ENCODE results near the genes CYP2A6 and CYP2F1.

GRCh38 chr19:40191693-40192354, 598 bp downstream of the MAP3K10 start:
- PRO-cap, 2 experiments: no peak in any of the 2 experiments

GRCh38 chr19:40204923-40206170, 12.8 kb downstream of the TTC9B start:
- PRO-cap, 2 experiments: no peak in any of the 2 experiments

- PRO-cap, 2 experiments: no peak in any of the 2 experiments
Measured at GRCh38 chr19:40249424-40250233, 23.1 kb upstream of the CCNP start.

DNA sequence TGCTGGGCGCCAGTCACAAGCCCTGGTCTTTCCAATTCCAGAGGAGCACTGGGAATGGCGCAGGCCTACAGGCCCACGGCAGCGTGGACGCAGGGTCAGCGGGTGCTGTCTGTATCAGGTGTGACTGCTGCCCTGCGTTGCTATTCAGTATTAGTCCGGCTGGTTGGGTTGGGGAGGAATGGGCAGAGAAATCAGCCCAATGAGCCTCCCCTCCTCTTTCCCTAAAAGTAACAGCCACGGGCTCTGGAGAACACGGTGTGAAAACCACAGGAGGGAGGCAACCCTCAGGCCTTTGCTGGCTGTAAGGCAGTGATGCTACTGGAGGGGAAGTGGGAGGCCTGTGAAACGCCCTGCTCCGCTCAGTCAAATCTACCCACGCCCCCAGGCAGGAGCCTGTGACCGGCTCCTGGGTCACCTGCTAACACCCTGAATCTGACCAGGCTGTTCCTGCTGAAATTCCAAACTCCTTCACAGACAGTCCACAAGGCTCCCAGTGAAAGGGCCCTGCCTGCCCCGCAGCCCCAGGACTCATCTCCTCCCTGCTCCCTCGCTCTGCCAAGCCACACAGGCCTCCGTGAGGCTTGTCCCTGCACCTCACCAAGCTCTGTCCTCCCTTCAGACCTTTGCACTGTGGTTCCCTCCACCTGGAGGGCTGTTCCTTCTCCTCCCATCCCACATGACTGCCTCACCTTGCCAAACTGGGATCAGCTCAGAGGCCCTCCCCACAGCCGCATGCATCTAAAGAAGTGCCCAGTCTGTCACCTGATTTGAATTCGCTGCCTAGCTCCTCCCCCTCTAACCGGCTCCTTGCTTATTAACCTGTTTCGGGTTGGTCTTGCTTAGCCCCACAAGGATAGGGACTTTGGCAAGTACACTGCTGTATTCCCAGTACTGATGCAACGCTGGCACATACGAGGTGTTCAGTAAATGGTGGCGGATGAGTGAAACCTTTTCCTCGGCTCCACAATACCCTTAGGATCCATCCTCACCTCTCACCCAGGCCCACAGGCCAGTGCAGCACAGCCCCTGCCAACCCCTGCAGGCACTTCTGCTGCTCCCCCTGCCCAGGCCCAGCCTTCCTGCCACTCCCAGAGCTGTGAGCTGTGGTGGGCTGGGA, 4.7 kb downstream of the AKT2 start:
- PRO-cap, 2 experiments: no peak in any of the 2 experiments

DNA sequence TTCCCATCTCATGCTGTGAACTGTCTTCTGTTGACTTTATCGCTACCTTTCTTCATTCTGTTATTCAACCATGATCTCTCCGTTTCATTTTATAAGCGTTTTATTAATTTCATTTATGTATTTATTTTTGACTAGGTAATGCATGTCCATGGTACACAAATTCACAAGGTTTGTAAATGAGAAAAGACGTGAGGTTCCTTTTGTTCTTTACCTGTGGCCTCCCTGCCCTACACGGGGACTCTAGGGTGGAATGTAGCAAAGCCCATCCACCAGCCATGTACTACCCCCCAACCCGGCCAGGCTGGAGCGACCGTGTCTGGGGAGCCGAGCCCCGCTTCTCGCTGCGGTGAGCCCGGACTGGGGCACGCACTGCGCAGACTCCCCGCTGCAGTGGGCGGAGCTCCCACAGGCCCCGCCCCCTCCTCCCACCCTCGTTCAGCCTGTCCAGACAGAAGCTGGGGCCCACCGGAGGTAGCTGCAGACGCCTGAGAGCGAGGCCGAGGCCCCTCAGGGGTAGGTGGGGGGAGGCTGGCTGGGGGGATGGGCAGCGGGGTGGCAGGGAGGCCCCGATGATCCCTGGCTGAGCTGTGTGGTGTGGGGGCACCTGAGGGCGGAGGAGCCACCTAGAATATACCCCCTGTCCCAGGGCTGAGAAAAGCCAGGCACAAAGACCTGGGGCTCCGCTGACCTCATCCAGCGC, 17.1 kb downstream of the PLD3 start:
- PRO-cap, 2 experiments: no peak in any of the 2 experiments

GRCh38 chr19:40366118-40367317, 18.0 kb downstream of the PLD3 start:
- PRO-cap, 2 experiments: no peak in any of the 2 experiments

- PRO-cap, 2 experiments: no peak in any of the 2 experiments
Measured at GRCh38 chr19:40424964-40425281, 869 bp downstream of the SERTAD1 start.

- PRO-cap, 2 experiments: no peak in any of the 2 experiments
Measured at GRCh38 chr19:40446271-40447008, 2.3 kb upstream of the SERTAD3 start.

- PRO-cap, 2 experiments: no peak in any of the 2 experiments
Measured at GRCh38 chr19:40528909-40529806, 47.5 kb upstream of the SHKBP1 start.

DNA sequence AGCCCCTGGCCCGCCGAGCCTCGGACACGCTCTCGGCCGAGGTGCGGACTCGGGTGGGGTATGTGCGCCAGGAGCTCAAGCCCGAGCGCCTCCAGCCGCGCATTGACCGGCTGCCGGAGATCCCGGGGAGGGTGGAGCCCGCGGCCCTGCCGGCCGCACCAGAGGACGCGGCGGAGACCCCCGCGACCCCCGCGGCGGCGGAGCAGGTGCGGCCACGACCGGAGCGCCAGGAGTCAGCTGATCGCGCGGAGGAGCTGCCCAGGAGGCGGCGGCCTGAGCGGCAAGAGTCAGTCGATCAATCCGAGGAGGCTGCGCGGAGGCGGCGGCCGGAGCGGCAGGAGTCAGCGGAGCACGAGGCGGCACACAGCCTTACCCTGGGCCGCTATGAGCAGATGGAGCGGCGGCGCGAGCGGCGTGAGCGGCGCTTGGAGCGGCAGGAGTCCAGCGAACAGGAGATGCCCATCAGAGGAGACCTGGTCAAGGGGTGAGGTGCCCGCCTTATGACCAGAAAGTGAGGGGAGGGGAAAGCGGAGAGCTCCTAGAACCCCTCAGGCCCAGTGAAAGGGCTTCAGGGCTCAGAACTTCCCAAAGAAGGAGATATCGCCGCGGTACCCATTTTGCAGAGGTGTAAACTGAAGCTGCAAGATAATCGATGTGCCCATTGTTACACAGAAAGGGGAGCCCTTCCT, 8.7 kb upstream of the SHKBP1 start:
- PRO-cap, 2 experiments: no peak in any of the 2 experiments

GRCh38 chr19:40590535-40591067, 10.6 kb upstream of the LTBP4 start:
- PRO-cap, 2 experiments: no peak in any of the 2 experiments

DNA sequence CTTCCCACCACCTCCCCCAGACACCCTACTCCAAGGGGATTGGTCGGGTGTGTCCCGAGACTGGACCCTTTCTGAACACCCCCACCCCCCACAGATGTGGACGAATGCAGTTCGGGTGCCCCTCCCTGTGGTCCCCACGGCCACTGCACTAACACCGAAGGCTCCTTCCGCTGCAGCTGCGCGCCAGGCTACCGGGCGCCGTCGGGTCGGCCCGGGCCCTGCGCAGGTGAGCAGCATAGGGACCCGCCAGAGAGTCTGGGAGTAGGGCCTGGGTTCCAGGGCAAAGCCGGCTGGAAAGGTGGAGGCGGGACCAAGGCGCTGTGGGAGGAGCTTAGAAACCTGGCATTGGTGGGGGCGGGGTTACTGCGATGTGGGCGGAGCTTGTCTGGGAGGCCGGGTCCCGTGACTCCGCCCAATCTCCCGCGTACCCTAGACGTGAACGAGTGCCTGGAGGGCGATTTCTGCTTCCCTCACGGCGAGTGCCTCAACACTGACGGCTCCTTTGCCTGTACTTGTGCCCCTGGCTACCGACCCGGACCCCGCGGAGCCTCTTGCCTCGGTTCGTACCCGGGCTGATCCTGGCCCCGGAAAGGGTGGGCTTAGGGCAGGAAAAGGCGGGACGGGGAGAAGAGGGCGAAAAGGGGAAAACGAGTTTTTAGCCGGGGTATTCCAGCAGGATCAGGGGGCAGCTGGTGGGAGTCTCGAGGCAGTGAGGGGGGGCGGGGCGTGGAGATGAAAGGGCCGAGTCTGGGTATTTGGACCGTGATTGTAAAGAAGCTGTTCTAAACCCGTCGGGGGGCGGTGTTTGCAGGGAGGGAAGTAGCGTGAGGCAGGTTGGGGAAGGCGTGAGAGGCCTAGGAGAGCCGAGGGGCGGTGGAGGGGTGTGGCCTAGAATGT, 12.1 kb downstream of the LTBP4 start:
- PRO-cap, 2 experiments: peak in 2 of 2 experiments; most common plus-strand start position 425 of the sequence (in 2); most common minus-strand start position 821 of the sequence (in 1)

DNA sequence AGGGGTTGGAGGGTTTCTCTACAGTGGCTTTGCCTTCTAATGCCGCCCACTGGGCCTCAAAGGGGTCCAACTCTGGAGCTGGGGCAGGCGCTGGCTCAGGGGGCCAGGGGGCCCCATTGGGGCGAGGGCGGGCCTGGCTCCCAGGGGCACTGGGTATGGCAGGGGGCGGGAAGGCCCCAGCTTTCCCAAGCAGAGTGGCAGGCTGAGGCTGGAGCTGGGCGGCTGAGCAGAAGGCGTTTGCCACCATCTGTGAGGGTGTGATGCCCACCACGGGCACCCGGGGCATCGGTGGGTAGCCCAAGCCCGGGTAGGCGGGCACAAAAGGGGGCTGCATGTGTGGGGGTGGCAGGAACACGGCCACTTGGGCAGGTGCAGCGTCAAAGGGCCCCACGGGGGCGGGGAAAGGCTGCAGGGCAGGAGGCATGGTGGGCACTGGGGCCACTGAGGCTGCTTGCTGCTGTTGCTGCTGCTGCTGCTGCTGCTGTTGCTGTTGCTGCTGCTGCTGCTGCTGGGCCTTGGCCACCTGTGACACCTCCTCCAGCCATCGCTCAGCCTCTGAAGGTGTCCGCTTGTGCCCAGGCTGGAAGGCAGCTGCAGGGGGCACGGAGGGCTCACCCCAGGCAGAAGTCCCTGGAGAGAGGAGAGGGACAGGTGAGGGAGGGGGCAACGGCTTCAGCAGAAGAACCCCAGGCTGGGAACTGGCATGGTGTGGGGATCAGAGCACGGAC, 22.8 kb downstream of the NUMBL start:
- PRO-cap, 2 experiments: no peak in any of the 2 experiments

- PRO-cap, 2 experiments: no peak in any of the 2 experiments
Measured at GRCh38 chr19:40714494-40714911, 2.2 kb downstream of the COQ8B start.

DNA sequence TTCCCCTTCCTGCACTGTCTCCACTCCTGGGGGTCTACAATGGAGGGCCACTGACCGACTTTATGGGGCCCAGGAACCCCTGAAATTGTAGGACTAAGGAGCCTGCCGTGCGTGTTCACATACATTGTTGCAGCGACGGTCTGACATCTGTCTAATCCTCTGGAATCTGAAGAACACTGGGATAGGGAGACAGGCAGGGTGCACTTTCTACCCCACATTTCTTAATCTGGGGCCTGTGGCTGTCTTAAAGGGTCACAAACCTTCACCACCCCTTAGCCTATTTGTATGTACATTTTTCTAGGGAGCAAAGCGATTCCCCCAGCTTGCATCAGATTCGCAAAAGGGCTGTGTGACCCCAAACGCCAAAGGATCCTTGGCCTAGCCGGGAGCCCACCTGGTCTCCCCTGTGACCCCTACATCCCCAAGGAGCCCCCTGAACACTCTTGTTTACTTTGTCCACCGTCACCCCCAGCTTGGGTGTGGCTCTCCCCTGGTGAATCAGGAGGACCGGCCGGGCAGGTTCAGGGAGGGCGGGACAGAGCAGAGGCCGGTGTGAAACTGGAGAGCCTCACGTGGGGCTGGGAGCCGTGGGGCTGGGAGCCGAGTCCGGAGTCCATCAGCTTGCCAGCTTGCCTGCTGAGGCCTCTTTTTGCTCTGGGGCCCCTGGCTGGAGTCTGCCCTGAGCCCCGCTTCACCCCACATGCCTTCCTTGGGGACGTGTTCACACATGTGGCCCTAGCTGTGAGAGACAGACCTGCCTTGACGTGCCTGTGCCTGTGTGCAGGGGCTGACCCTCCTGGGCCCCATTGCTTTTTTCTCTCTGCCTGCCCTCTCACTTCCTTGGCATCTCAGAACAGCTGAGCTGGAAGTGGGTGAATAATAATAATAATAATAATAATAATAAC, 1.8 kb downstream of the ITPKC start:
- PRO-cap, 2 experiments: no peak in any of the 2 experiments

GRCh38 chr19:40799348-40800182, 574 bp downstream of the EGLN2 start:
- PRO-cap, 2 experiments: no peak in any of the 2 experiments

GRCh38 chr19:40804451-40804884, 5.5 kb downstream of the EGLN2 start:
- PRO-cap, 2 experiments: no peak in any of the 2 experiments

- PRO-cap, 2 experiments: no peak in any of the 2 experiments
Measured at GRCh38 chr19:40850130-40850934, at the start of gene CYP2A6. Gene CYP2A6 (minus strand): TSS chr19:40850447.

DNA sequence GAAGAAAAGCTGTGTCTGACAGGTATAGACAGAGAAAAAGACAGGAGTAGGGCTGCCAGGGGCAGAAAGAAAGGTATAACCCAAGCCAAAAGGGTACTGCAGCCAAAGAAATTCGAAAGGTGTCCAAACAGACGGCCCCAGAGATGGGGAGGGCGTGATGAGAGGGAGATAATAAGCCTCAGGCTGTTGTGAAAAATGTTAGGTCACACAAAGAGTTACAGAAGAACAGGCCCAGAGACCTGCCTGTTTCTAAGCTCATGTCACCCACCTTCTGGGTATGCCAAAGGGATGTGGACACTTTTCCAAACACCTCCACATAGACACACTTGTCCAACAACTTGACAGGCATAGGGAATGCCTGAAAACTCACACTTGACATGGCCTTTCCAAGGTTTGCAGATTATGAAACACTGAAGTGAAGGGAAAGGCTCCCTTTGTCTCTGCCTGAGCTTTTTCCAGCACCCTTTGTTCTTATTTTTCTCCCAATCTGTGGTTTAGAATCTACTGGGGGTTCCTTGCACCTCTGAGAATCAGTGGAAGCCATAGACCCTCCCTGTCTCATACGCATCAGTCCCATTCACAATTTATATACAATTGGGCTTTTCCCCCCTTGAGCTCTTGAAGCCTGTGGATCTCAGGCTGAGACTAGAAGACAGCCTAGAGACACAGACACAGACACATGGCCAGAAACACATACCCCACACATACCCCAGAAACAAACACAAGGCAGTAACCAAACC, 24.2 kb downstream of the CYP2B6 start:
- PRO-cap, 2 experiments: no peak in any of the 2 experiments

DNA sequence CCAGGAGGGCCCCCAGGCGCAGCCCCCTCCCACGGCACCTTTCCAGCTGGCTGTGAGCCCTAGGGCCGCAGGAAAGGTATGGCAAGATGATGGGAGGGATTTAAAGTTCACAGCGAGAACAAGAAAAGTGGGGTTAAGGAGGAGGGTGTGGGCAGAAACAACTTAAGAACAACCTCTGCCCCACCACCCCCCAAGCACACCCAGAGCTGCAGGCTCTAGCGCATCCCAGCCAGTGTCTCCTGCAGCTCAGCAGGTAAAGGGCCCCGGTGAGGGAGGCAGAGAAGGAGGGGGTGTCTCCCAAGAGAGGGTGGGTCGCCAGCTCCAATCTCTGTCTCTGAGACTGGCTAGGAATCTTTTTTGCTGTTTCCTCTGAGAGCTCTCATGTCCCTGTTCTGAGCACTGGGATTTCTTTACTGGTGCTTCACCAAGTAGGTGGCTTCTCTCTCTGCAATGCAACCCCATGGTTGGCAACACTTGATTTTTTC, at the start of gene CYP2F1:
Gene CYP2F1, plus strand, starts transcription at position 193 of the 485 bp plus-strand sequence.
- PRO-cap, 2 experiments: no peak in any of the 2 experiments

Data from helper T cell (primary cell).